Mesangial cell (primary cell): ENCODE data around the genes ELOF1, ZNF433, ZNF625 and ZNF44.

- RAMPAGE, long total RNA: no peak
Observed at GRCh38 chr19:11168408-11169058, 13.0 kb upstream of the SPC24 start.

GRCh38 chr19:11196646-11197413 is 515 bp downstream of the KANK2 start:
- RAMPAGE, long total RNA: no peak

DNA sequence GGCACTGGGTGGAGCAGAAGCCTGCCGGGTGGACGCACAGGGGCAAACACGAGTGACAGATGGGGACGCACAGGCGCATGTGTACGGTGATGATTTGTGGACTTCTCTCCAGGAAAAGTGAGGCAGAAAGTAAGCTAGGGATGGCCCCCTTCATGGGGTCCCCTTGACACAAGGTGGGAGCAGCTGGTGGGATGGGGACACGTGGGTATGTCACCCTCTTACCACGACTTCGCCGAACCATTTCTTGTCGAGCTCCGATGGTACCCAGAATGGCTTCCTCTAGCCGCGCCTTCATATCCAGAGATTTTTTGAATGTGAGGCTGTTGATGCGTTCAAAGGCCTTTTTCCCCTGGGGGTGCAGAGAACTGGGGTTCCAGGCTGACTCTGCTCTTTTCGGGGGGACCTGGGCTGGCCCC is 18.2 kb upstream of the KANK2 start:
- RAMPAGE, long total RNA: no peak

DNA sequence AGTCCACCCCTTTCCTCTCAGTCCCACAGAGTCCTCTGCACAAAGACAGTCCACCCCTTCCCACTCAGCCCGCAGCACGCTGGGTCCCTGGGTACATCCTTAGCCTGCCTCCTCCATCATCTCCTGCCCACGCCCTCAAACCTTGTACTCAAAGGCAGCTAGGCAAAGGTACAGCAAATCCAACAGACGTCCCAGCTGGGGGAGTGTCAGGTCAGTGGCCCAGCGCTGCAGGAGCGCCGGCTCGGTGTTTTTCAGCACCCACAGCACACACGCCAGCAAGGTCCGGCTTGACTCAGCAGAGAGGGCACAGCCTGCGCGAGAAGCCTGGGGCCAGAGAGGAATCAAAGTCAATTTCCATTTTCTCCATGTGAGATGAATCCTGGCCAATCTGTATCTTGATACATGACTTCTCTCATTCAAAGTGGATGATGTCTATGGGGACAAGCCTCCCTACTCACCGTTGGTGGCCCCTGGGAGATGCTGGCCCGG is 19.5 kb upstream of the KANK2 start:
- RAMPAGE, long total RNA: no peak

DNA sequence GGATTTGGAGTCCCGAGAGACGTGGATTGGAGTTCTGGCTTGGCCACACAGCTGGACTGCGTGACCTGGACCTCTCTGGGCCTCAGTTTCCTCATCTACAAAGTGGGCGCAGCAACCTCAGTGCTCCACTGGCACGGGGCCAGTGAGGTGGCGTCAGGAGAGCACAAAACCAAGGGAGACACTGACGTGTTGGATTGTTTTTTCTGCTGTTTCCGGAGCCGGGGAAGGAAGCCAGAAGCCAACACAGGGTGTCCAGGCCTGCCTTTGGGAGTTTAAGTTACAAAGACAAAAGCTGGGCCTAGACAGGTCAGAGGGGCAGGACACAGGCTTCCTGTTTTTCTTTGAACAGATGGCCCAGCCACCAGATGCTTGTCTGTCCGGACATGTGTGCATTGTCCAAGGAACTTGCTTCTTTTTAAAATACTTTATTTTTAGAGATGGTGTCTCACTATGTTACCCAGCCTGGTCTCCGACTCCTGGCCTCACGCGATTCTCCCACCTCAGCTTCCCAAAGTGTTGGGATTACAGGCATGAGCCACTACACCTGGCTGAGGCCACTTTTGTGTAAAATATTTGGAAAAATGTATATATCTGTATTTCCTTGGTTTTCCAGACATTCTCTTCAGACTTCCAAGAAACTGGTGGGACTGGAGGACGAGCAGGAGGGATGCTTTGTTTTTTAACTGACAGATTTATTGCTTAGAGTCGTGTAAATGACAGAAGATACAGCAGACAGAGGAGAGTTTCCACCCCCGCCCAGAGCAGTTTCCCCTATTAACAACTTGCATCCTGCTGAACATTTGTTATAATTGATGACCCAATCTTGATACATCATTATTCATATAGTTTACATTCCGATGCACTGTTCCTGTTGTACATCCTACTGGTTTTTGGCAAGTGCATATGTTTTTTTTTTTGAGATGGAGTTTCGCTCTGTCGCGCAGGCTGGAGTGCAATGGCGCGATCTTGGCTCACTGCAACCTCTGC is 6.8 kb upstream of the DOCK6 start:
- RAMPAGE, long total RNA: no peak

GRCh38 chr19:11387277-11387714 is 3.2 kb upstream of the EPOR start:
- RAMPAGE, long total RNA: no peak

DNA sequence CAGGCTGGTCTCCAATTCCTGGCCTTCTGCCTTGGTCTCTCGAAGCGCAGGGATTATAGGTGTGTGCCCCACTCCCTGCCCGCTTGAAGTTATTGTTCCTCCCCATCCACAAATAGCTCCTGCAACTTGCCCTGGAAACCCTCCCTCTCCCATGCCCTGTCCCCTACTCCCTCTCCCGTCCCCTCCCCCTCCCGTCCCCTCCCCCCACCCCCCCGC is 1.2 kb downstream of the RGL3 start:
- RAMPAGE, long total RNA: no peak

DNA sequence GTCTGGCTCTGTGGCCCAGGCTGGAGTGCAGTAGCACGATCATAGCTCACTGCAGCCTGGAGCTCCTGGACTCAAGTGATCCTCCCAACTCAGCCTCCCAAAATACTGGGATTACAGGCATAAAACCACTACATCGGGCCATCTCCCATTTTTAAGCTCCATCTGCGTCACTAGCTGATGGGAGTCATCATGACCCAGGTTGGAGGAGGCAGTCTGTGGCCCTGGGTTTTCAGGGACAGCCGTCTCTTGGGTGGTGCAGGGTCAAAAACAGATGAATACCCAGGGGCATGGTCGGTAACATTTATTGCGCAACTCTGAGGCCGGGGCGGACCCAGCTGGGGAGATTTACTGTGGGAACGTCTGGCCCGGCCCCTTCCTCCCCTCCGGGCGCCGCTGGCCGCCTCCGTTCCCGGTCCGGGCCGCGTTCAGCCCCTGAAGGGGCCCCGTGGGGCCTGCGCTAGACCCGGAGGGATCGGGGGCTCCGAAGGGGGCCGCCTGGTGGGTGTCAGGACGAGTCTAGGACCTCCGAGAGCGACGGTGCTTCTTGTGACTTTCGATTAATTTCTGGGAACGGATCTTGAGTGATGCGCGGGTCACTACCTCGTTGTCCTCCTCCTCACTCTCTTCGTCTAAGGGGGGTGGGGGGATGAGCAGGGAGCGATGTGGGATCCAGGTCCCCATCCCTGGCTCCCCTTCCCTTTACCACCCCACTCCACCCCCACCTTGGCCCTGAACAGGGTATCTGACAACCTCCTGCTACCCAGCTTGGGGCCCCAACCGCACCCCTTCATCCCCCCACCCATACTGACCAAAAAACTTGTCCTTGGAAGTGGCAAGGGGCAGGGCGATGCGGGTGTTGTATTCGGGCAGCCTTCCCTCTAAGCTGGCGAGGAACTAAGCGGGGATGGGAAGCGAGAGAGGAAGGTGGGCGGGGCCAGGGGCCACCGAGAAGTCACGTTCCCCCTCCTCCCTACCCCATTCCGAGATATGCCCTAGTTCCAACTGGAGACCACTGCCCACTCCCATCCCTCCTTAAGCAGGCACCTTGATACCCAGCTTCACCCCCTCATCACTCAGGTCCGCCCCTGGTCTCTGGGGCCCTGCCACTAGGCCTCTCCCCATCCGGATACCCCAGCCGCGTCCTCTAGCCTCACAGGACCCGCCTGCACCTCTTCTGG is 1.6 kb upstream of the RGL3 start:
- RAMPAGE, long total RNA: no peak

GRCh38 chr19:11452475-11453033 is 17.1 kb downstream of the PRKCSH start:
- RAMPAGE, long total RNA: no peak

DNA sequence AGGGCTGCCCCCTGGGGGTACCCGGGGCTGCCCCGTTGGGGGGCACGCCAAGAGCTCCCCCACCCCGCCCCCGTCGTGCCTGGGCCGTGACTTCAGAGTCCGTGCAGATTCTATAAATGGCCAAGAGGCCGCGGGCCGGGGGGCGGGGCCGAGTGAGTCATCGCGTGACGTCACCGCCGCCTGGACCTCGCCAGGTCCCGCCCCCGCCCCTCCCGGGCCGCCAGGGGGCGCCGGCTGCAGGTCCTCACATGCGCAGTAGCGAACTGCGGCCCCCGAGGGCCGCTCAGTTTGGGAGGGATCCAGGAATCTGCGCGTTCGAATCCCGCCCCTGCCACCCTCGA is 2.7 kb upstream of the CNN1 start:
- RAMPAGE, long total RNA: no peak

GRCh38 chr19:11552600-11553172 is 6.3 kb downstream of the ELOF1 start:
- RAMPAGE, long total RNA: no peak

- RAMPAGE, long total RNA: start-site peak on the minus strand at chr19:11559200-11559227, 142 reads
Observed at GRCh38 chr19:11559078-11559774, at the start of gene ELOF1. Gene ELOF1, minus strand, starts transcription at chr19:11559230.

DNA sequence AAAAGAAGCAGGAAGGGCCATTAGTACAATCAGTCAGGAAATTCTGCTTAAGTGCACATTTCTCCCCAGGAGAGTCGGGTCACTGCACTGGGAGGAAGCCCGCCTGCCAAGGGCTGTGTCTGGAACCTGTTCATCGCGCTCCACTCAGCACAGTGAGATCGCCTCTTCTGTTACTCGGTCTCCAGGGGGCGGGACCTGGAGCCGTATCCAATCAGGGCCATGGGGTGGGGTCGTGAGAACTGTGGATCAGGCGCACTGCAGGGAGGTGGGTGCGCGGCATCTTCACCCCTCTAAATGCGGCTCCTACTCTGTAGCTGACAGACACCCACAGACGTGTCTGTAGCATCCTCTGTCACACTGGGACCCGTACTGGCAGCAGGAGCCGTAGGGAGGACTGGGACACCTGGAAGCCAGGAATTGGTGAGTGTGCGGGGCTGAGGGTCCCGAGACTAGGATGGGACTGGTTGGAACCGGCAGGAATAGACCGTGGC is 64.9 kb downstream of the ZNF823 start:
- RAMPAGE, long total RNA: no peak

DNA sequence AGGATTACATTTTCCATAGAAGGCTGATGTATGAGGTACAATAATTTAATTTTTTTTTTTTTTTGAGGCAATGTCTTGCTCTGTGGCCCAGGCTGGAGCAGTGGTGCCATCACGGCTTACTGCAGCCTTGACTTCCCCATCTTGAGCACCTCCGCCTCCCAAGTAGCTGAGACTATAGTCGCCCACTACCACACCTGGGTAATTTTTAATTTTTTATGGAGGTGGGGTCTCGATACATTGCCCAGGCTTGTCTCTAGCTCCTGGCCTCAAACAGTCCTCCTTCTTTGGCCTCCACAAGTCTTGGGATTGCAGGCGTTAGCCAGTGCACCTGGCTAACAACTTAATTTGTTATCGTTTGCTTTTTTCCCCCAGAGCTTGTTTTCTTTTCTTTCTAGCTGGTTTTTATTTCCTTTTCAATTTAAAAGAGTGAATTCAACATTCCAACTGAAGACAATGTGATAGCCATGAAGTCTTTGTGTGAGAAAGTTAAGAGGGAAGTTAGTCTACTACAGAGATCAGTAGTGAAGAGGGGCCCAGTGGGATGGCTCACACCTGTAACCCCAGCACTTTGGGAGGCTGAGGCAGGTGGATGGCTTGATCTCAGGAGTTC is 3.2 kb downstream of the ZNF439 start:
- RAMPAGE, long total RNA: no peak

GRCh38 chr19:11929967-11930674 is 5.2 kb downstream of the ZNF700 start:
- RAMPAGE, long total RNA: no peak

- RAMPAGE, long total RNA: start-site peak on the minus strand at chr19:12035678-12035691, 21 reads
Observed at GRCh38 chr19:12034879-12036194, at the start of gene ZNF433. Gene ZNF433, minus strand, starts transcription at chr19:12035679.

DNA sequence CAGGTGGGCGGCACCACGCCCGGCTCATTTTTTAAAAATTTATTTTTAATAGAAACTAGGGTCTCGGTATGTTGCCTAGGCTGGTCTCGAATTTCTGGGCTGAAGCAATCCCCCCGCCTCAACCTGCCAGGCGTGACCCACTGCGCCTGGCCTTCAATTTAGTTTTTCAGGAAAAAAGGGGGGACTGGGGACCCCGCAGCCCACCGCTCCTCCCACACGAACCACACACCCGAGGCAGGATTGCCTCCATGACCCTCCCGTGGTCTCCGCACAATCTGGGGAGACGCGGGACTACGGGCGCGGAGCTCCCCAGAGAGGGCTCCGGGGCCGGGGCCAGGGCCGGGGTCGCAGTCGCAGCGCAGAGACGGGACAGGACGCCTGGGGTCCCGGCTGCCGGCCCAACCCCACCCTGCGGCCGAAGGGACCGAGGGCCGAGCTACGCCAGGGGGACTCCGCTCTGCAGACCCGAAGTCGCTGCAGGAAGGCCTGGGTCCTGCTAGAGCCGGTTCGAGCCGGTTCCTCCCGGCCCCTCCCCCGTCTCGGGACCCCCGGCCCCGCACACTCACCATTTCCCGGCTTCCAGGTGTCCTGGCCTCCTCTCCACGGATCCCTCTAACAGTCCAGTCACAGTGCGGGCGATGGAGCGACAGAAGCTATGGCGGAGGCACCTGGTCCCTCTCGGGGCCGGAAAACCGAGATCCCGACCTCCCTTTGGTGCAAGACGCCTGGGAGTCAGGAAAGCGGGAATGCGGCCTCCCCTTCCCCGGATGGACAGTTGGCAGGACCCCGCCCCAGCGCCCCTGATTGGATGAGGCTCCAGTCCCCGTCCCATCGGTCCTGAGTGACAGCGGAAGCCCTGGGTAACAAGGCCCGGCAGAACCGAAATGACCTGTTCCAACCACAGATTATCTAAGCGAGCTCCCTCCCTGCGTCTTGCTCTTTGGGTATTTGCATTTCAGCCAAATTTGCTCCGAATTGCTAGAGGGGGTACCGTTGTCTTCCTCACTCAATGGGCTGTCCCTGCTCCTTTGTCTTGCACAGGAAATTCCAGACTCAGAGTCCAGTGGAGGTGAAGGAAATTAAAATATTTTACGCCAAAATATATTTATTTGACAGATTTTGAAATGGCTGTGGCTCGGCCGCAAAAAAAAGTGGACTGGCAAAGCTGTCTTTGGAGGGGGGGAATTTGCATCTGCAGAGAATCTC is at the start of gene ZNF625:
TSS of gene ZNF625 (minus strand) at position 745 of the 1,206 bp plus-strand sequence.
- RAMPAGE, long total RNA: no peak

DNA sequence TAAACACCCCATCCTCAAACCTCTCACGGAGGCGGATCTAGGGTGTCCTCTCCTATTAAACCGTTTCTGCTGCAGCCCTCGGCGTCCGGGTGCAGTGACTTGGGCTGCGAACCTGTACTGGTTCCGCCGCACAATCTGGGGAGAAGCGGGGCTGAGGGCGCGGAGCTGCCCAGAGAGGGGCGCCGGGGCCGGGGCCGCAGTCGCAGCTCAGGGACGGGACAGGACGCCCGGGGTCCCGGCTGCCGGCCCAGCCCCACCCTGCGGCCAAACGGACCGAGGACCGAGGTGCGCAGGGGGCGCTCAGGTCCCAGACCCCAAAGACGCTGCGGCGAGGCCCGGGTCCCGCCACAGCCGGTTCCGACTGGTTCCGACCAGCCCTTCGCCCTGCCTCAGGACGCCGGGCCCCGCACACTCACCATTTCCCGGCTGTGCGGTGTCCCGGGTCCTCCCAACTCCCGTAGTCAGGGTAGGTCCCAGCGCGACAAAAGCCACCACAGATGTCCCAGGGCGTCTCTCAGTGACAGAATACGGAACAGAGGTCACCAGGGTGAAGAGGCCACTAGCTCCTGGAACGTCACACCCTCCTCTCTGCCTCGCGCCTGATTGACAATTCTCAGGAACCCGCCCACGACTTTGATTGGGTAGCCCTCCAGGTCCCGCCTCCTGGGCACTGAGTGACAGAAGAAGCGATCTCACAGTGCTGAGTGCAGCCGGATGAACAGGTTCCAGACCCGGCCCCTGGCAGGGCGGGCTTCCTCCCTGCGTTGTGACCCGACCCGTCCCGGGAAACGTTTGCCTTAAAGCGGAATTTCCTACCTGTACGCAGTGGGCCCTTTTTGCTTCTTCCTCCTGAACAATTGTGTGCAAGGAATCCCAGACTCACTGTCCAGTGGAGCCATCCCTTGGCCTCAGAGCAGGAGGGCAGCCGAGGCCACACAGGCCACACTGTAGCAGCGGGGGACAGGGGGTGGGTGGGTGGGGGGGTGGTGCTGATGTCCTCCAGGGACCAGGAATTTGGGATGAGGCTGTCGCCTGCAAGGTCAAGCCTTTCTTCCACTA is at the start of gene ZNF44:
TSS of gene ZNF44 (minus strand) at position 608 of the 1,059 bp plus-strand sequence.
- RAMPAGE, long total RNA: start-site peak on the minus strand centred at position 596 of the sequence, 40 bp wide, 55 reads

DNA sequence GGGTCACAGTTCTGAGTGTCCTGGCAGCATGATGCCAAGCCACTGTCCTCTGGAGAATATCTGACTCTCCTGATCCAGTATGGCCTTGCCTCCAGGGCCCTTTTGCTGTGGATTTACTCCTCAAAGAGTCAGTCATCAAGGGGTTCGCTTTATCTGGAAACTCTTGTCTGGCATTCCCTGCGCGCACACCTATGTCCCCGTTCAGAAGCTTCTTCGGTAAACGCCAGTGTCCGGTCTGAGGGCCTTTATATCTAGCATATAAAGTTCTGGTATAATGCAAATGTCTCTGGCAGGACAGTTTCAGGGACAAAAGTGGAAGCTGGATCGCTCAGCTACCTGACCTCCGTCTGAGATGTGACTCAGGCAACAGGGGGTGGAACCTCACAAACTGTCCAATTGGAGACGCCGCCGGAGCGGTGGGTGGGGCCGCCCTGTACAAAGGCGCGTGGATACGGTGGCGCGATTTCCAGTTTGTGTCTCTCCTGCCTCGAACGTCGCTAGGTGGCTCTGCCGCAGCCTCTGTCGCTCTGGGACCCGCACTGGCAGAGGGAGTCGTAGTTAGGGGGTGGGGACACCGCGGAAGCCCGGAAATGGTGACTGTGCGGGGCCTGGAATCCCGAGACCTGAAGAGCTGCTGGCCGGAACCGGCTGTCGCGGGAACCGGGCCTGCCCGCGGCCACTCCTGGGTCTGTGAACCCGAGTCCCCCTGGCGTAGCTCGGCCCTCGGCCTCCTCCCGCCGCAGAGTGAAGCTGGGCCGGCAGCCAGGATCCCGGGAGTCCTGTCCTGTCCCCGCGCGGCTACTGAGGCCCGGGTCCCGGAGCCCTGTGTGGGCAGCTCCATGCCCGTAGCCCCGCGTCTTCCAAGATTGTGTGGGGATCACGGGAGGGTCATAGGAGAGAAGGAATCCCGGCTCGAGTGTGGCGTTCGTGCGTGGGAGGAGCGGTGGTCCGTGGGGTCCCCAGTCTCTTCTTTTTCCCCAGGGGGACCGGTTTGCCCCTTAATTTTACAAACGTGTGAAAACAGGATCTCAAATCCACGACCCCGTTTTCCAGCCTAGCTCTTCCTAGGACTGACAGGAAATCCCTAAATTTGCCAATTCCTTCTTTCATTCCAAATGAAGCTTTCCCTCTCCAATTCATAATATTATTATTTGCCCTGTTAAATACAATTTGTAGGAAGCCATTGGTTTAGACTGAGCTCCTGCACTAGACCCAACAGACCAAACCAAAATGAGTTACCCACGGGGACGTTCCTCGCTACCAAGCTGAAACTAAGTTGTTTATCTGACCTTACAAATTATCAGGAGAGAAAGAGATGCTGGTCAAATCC is 10.8 kb upstream of the ZNF709 start:
- RAMPAGE, long total RNA: no peak

DNA sequence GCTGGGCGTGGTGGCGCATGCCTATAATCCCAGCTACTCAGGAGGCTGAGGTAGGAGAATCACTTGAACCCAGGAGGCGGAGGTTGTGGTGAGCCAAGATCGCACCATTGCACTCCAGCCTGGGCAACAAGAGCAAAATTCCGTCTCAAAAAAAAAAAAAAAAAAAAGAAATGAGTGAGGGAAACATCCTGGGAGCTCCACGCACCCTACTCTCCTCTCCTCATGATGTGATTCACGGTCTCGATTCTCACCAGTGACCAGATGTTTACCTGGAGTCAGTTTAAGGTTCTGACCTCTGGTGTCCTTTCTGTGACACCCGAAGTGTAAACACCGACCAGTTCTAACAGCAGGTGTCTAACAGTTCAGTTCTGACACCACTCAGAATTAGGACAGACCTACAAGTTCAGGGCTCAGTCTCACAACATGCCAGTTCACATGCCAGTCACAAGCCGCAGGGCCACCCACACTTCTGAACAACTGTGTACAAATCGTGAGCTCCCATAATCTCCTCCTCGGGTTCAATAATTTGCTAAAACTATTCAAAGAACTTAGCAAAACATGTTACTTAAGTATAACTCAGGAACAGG is 6.1 kb downstream of the ZNF564 start:
- RAMPAGE, long total RNA: no peak